Placental epithelial cell (primary cell): ENCODE measurements around the gene PPIG.

DNA sequence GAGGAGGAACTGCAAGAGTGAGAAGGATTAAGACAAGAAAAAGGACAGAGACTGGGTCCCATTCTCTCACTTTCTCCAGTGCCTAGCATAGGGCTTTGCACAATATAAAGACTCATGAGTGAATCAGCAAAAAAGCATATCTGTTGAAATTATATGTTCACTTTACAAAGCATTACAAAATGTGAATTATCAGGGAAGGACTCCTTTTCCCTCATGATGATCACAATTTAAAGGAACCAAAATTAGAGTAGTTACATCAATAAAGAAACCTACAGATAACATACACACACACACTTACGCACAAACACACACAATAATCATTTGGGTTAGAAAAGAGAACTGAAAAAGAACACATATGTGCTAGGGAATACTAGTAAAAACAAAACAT lies 42.5 kb downstream of the FIGN start:
- CAGE, long polyA plus RNA, result no peak

- CAGE, long polyA plus RNA, result no peak
Measured at GRCh38 chr2:164568340-164568742, 52.9 kb downstream of the GRB14 start.

- CAGE, long polyA plus RNA, result no peak
Measured at GRCh38 chr2:164754132-164755212, 87.2 kb downstream of the COBLL1 start.

- CAGE, long polyA plus RNA, result no peak
Measured at GRCh38 chr2:164759993-164760879, 81.4 kb downstream of the COBLL1 start.

- CAGE, long polyA plus RNA, result no peak
Measured at GRCh38 chr2:165904579-165904968, 49.0 kb downstream of the TTC21B start.

DNA sequence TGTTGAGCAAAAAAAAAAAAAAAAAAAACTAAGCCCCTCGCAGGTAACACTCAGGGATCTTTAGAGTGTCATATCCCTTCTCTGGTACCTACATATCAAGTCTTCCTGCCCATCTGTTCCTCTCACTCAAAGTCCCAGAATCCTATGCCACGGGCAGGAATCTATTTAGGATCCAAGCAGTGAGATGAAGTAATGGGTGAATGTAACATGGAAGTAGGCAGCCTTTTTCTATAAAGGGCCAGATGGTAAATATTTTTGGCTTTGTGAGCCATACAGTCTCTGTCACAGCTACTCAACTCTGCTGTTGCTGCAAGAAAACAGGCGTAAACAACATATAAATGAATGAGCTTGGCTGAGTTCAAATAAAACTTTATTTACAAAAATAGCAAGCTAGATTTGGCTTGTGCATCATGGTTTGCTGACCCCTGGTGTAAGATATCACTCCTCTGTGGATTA lies 458.0 kb downstream of the B3GALT1 start:
- CAGE, long polyA plus RNA, result no peak

GRCh38 chr2:167955039-167955792 lies 292.2 kb downstream of the STK39 start:
- CAGE, long polyA plus RNA, result no peak

GRCh38 chr2:168189928-168190220 lies 57.5 kb downstream of the STK39 start:
- CAGE, long polyA plus RNA, result no peak

DNA sequence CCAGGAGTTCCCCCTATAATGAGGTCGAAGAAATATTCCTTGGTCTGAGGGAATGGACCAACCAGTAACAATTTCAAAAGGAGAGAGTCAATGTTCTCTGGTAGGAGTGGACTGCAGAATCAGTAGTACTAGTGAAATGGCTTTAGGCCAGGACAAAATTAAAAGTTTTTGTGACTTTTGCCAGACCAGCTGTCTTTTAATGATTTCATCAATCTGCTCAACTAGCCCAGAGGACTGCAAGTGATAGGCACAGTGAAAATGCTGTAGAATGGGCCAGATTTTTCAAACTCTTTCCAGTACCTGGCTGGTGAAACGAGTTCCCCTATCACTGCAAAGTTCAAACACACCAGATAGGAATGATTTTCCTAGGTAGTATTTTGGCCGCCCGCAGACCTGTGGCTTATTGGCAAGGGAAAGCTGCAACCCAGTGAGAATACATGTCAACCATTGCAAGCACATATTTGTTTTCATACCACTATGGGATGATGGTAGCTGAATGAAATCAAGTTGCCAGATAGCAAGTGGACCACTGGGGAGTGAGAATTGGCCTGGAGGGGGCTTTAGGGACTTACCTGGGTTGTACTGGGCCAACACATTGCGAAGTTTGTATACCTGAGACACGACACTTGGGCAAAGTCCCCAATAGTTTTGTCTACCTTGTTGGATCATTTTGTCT lies 45.6 kb downstream of the CERS6 start:
- CAGE, long polyA plus RNA, result no peak

- CAGE, long polyA plus RNA, result no peak
Measured at GRCh38 chr2:168526731-168527264, 70.7 kb downstream of the CERS6 start.

- CAGE, long polyA plus RNA, result no peak
Measured at GRCh38 chr2:168612658-168613454, 156.8 kb downstream of the CERS6 start.

DNA sequence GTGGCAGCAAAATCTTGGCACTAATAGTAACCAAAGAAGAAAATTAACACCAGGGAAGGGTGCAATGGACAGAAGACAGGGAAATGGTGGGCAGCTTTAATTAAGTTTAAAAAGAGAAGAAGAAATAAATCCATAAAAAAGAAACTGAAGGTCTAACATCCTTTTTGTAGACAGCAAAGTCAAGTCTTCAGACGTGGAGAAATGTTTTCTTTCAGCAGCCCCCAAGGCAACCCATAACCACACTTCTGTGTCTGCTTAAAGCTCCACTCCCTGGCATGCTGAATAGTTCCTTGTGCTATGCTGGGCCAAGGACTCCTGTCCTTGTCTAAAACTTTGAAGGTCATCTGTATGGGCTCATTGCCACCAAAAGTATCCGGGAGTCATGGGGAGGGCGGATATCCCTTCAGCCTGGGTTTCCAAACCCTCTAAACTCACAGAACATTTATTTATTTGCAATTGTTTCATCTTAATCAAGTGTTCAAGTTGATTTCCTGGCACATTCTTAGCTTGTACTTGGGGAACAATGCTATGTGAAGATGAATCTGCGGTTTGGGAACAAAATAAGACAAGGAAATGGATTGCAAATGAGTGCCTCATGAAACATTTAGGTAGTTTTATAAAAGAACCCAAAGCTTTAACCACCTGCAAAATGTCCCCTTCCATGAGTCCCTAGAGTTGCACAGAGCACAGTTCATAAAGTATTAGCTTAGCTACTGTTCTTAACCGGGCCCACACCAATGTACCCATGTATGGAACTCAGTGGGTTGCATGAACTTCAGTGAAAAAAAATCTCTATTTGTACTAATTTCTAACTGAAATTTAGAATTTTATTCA lies 1.8 kb downstream of the NOSTRIN start:
- CAGE, long polyA plus RNA, result no peak

GRCh38 chr2:169107567-169107931 lies 38.2 kb downstream of the DHRS9 start:
- CAGE, long polyA plus RNA, result no peak

DNA sequence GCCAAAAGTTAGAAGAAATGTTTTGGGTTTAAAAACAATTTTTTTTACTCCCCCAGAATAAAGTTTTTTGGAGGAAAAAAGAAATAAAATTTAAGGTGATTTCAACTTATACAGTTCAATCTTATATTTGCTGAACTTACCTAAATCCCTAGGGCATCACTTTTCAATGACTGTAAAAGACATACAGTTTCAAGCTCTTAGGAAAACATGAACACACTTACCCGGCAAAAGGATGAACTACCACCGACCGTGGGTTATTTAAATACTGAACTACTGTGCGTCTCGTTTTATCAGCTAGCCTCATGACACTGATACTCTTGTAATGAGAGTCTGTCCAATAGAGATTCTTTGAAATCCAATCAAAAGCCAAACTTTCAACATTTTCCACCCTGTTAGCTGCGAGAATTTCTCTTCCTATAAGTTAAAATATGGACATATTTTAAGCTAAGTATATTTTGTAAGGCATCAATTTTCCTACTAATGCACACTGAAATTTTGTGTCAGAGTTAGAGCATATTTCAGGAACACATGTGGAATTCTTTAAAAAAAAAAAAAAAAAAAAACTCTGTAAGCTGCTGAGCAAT lies 103.4 kb downstream of the LRP2 start:
- CAGE, long polyA plus RNA, result no peak

- CAGE, long polyA plus RNA, result no peak
Measured at GRCh38 chr2:169584185-169584888, at the start of gene PPIG. TSS of gene PPIG (plus strand) at chr2:169584351.

GRCh38 chr2:169636065-169636374 lies 51.9 kb downstream of the PPIG start:
- CAGE, long polyA plus RNA, result no peak

DNA sequence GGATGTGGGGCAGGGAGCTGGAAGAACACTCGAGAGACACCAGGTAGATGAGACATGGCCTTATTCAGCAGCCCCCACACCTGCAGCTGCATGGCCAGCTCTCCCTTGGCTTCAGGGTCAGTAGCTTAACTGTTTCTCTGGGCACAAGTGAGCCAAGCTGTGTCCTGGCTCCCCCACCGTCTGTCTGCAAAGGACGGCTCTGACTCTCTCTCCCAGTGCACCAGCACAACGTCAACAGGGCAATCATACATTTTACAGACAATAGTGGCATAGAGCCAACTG lies 17.3 kb downstream of the PHOSPHO2 start:
- CAGE, long polyA plus RNA, result no peak

DNA sequence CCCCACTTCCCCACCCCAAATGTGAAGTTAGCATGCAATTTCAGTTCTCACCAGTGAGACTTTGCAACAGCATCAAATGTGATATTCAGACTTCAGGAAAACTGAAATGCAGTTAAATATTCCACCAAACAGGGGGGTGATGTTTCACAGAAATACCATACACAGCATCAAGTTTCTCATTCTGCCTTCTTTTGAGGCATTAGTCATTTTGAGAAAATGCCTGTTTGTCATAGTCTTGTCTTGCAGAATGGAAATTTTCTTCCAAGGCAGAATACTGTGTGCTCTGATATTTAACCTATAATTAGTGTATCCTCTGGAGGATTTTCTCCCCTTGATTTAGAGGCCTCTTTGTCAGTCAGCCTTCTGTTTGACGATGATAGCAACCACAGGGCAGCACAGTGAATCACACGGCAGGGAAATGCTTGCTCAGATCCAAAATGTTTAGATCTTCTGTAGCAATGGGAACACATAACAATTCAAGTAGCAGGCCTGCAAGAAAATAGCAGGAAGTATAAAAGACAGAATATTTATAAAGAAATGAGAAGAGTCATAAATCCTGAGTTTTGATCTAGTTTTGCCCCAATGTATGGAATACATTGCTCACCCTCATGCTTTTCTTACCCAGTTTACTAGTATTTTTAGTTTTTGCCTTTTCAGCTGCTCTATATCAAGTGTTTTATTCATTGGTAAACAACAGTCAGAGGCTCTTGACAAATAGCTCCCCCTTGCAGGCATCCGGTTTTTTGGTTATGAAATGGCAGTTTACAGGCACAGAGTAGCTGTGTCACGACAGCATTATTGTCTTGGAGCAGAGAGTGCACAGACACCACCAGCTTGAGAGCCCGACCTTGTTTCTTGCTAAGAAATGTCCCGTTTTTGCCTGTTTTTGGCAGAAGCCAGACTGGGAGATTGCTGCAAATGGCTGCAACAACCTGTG lies 185.0 kb downstream of the MYO3B start:
- CAGE, long polyA plus RNA, result no peak

DNA sequence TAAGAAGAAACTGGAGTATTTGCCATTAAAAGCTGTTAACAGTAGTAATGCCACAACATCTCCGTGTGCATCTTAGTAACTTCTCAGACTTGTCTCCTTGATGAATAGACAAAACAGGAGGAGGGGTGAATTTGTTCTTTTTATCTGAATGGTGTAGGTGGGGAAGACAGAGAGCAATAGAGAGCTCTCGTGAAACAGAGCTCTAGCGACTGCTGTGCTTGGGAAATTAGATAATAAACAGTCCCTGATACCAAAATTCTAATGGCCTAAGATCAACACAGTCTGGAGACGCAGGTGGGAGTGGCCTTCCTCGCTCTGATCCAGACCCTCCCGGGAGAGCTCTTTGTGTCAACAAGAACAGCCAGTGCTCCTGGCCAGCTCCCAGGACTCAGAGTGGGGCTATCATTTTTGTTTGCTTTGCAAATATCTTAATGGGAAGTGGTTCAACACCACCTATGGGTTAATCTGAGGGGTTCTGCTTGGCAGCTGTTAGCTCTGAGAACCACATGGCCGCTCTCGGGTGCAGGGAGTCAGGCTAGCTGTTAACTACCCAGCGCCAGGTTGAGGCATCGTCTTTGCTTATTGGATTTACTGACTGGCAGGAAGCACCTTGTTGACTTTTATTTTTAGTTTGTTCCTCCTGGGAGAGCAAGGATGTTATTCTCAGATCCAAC lies 185.0 kb upstream of the SP5 start:
- CAGE, long polyA plus RNA, result no peak

DNA sequence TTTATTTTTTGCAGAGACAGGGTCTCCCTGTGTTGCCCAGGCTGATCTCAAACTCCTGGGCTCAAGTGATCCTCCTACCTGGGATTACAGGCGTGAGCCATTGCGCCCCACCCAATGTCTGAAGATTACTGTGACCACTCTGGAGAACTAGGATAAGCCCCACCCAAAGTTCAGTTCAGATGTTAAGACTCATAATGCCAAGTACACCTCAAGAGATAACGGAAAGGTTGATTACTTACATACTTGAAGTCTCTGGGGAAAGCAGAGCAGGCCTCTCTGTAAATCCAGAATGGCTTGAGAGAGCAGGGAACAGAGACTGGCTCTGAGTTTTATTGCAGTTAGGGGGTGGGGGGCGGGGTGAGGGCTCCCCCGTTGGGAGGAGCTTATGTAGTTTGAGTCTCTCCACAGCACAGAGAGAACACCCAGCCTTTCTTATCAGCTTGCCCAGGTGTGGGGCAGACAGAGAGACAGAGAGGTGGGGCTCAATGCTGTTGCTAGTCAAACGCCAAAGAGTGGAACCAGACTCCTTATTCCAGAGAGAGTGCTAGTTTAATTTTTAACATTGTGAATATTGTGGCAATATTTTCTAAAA lies 26.4 kb upstream of the ERICH2 start:
- CAGE, long polyA plus RNA, result no peak